Brain (tissue), 1 donor: Measurements from ENCODE around the gene TSC22D1.

DNA sequence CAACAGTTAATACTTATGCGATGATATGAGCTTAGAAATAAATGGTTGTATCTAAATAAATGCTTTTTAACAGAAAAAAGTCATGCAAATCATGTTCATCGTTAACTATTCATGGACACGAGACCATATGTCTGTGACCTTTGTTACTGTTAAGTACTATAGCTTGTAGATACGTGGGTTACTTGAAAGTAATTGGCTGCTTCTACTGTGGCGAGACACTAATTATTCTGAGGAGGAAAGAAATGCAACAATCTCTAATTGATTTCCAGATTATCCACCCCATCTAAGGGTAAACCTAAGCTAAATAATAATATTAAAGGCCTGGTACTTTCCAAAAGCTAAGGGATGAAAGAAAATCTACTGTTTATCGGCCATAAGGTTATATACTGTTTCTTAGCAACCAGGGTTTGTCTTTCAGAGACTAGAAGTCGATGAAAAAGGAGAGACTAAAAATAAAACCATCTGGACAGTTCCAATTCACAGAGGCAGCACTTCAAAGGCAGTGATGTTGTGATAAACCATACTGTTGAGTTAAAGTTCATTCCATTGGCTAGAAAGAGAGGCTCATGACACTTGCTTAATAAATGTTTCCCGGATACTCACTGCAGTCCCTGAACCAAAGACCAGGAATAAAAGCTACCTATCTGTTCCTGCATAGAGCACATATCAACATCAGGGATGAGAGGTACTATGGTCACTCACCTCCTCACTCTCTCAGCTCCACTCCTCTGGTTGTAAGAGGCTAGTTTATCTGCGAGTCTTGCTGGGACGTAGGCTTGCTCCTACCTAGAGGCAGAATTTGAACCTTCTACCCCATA, 1.4 kb downstream of the EPSTI1 start:
- RRBS, result no CpG with 5 or more reads among the region's 10 CpGs

DNA sequence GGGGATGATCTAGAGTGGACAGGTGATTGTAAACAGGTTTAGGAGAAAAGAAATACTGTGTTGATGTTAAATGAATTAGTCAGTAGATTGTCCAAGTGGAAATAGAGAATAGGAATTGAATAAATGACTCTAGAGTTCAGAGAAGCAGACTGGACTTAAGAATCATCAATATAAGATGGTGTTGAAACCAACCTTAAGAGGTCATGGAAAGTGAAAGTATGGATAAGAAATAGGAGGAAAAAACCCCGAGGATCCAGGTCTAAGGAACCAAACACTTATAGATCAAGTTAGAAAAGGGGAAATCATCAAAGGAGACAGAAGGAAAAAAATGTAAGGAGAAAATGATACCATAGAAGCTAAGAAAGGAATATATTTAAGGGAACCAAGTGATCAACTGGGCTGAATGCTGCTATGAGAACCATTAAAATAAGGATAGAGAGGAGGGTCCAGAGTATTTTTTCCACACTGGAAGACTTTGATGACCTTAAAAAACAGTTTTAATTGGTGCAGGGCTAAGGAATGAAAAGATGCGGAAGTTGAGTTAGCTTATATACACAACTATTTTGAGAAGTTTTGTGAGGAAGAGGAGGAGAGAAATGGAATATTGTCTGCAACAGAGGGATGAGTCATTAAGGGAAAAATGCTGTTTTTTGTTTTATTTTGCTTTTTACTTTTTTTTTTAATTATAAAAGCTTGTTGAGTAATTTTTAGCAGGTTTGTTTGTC, 72.1 kb downstream of the DNAJC15 start:
- RRBS, result no CpG with 5 or more reads among the region's 2 CpGs

DNA sequence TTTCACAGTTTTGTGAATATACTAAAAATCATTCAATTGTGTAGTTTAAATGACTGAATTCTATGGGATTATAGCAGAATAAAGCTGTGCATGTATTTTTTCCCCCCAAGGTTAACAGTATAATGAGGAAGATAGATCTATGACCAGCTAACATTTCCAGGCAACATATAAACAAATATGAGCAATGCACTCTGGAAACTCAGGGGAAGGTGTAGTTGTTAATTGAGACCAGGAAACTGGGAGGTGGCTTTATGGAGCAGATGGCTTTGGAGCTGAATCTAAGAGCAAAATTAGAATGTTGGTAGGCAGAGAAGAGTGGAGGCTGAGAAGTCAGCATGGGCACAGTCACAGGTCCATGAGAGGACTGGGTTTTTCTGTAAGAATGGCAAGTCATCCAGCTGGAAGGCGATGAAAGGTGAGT, 41.6 kb downstream of the LACC1 start:
- RRBS, result no CpG with 5 or more reads among the region's 1 CpG

DNA sequence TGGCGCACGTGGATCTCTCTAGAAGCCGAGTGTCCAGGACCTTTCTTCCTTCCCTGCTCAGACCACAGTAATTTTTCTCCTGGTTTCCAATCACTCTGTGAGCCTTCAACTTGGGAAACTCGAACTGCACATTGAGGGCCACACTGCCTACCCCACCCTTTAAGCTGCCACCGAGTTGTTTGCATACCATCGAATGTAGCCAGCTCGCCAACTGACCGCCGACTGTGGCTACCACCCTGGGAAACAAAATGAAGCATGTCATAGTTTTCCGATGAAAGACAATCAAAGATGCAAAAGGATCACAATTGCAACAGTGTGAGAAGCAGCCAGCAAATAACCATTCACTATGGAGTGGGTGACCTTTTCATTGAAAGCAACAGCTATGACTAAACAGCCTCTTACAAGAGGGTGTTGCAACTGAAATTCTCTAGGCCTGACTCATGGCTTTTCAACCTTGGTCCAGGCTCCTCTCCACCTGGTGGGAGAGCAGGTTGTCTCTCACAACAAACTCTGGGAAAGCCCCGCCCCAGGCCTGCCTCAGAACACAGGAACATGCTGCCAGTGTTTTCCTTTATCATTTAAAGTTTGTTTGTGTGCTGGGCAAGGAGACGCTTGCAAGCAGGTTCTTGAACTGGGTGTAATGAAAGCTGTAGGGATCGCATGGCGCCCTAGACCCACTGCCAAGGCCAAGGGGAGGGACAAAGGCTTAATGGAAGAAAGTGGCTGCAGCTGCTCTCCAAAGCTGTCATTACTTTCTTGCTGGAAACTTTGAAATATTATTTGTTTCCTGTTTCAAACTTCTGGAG, 70.9 kb upstream of the SMIM2 start:
- RRBS, result no CpG with 5 or more reads among the region's 14 CpGs

DNA sequence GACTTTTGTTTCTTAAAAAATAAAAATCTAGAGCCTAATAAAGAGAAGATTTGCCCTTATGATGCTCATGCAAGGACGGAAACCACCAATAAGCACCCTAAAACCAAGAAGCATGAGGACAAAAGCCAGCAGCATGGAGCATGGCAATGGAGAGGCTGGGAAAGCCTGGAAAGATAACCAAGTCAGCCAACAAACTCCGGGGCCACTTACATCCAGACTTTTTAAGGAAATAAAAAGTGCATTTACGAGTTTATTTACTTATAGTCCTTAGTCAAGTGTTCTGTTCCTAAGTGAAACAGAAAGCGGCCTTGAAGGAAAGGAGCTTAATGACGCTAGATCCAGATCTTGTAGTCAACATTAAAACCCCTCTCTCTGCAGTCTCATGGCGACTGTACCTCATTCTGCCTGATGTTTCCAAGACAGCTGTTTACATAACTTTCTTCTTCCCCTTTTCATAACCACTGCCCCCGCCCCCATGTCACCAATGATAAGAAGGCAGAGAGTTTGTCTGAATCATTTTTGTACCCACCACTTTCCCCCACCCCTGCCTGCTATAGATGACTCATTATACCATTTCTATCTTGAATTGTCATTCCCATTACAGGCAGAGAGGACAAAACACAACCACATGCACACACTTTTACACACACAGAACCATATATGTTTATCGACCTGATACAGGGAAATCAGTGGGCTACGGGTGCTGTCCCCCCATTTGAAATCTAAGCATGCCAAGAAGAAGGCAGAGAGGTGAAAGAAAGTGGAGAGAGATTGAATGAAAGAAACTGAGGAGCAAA, 97.9 kb upstream of the SMIM2 start:
- RRBS, result no CpG with 5 or more reads among the region's 9 CpGs

GRCh38 chr13:44374001-44374720, 537 bp downstream of the SERP2 start:
- RRBS, result 2% methylated on average over 7 of the region's 39 CpGs

DNA sequence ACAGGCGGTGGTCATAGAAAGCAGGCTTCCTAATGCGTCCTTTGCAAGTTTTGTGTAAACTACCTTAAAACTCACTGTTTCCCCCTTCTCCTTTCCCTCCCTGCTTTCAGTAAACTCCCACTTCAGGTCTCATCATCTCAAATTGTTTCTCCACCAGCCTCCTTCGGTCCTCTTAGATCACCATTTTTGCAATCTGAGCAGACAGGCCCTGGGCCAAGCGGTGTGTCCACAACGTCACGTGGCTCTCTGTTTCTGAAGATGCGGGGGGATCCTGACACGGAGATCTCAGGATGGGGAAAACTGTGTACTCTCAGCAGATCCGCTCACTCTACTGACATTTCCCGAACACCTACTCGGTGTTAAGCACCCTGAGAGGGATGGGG, 38.7 kb downstream of the SERP2 start:
- RRBS, result no CpG with 5 or more reads among the region's 11 CpGs

- RRBS, result 6% methylated on average over 1 of the region's 12 CpGs
Measured at GRCh38 chr13:44434334-44434912, 60.8 kb downstream of the SERP2 start.

DNA sequence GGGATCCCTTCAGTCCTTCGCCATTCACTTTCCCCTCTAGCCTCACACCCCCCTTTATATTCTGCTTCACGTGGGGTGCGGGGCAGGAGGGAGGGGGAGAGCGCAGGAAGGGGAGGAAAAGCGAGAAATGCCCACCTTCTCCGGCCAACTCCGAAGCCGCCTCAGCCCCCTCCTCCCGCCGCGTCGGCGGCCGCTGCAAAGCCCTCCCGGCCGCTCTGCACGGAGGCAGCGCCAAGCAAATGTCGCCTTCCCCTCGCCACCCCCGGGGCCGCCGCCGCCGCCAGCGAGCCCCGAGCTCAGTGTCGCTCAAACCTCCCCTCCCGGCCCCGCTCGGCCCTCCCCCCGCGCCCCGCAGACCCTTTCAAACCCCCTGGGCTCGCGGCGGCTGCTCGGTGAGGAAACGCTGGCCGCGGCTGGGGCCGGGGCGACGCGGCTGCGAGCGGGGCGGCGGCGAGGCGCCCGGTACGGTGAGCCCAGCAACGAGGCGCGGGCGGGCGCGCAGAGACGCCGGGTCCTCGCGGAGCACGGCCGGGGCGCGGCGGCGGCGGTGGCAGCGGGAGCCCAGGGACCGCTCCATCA, at the start of gene TSC22D1:
TSC22D1 (minus strand) TSS at position 31 of the 579 bp plus-strand sequence.
- RRBS, result 1% methylated on average over 53 of the region's 72 CpGs

- RRBS, result no CpG with 5 or more reads among the region's 3 CpGs
Measured at GRCh38 chr13:44692050-44692575, 116.0 kb upstream of the TSC22D1 start.

GRCh38 chr13:44751959-44752612, 176.0 kb upstream of the TSC22D1 start:
- RRBS, result no CpG with 5 or more reads among the region's 7 CpGs

DNA sequence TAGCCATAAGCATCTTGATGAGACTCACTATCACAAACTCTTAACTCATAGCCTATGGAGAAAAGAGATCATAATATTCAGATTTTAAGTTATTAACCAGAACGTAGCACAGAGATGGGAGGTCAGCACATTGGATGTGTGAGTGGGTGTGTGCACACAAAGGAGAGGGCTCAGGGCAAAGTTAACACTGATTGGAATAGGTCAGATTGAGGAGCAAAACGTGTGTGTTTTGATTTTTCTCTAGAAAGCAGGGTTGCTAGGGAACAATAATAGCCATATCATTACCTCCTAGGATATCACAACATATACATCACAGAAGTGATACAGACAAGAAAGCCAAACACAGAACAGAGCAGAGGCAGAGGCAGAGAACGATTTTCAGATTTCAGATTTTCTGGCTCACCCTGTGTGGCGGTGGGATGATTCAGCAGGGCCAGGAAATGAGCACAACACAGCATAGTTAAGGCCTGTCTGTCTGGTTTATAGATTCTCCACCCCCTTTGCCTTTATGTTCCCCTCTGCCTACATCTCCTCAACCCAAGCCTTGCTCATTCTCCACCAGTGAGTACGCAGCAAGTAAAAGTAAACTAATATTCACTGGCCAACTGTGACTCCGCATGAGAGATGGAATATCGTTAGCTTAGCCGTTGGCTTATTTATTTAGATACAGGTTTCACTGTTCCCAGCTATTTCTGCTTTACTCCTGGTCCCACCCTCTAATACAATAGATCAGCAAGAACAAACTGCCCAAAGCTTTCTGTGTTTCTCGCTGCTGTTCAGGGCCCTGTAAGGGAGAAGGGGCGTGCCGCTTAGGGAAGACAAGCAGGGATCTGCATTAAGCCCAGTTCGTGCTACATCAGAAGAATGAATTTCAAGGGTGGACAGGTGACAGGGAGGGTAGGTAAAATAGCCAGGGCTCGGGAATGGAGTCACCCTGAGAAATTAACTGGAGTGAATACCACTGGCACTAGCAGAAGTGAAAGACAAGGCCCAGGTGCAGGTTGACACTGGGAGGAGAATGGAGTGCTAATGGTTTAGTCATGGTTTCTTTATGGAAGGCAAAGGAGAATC, 182.7 kb upstream of the TSC22D1 start:
- RRBS, result no CpG with 5 or more reads among the region's 13 CpGs

DNA sequence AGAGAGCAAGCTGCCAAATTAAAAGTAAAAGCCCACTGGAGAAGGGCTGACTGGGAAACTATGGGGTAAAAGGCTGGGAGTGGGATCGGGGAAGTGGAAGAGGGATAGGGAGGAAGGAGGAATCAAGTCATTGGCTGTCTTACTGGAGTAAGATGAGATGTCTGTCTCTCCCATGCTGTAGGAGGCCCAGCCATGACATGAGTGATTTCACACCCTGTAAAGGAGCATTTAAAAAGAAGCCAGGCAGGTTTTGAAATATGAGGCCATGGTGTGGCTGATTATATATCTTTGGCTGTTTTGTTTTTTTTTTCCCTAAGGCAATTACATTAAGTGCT, 183.4 kb upstream of the TSC22D1 start:
- RRBS, result no CpG with 5 or more reads among the region's 1 CpG

- RRBS, result no CpG with 5 or more reads among the region's 9 CpGs
Measured at GRCh38 chr13:44870418-44871183, 118.7 kb downstream of the NUFIP1 start.

DNA sequence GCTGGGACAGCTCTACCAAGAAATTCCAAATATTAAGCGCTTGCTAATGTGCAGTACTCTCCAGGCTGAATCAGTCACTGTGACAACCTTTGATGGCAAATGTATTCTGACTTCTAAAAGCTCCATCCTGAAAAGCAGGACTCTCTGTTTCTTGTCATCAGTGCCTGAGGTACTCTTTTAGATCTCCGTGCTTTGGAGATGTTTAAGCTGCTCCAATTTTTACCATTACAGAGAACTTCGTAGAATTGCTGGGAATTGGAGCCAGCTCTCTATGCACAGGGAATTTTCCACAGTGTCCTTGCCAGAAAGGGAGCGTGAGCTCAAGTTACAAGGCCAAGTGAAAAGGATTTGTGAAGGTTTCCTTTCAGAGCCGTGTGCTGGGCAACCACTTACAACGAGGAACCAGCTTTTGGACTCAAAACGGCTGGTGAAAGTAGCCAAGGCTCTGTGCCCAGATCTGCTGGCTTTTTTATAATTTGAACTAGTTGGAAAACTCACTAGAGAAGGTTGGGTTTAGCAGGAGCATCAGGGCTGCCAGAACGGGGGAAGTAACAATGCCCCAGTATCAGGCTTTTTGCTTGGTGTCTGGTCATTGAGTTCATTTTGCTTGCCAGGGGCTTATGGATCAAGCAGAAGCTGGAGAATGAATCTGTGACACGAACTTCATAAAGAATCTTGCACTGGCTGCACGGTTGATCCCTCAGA, 82.5 kb downstream of the NUFIP1 start:
- RRBS, result no CpG with 5 or more reads among the region's 10 CpGs

- RRBS, result no CpG with 5 or more reads among the region's 11 CpGs
Measured at GRCh38 chr13:45119605-45120097, 659 bp upstream of the GTF2F2 start.

DNA sequence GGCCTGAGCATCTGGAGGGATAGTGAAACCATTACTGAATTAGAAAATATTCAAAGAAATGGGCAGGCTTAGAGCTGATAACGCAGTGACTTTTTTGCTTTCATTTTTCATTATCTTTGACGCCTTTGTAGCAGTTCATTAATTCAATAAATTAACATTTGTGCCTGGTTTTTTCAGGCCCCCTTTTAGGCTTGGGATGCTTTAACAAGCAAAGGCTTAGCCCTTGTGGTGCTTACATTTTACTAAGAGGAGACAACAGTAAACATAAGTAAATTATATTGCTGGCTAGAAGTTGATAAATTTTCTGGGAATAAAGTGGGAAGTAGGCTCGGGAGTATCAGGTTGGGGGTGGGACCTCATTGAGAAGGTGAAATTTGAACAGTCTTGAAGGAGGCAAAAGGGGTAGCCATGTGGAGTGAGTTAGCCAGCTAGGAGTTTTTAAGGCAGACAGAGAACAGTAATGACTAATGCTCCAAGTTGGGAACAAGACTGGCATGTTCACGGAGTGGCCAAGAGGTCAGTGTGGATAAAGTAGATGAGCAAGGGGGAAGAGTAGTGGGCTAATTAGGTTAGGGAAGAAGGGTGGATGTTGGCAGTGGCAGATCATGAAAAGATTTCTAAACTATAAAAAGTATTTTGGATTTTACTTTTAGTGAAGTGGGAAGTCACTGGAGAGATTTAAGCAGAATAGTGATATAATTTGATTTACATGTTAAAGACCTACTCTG, 36.6 kb downstream of the GTF2F2 start:
- RRBS, result no CpG with 5 or more reads among the region's 4 CpGs

DNA sequence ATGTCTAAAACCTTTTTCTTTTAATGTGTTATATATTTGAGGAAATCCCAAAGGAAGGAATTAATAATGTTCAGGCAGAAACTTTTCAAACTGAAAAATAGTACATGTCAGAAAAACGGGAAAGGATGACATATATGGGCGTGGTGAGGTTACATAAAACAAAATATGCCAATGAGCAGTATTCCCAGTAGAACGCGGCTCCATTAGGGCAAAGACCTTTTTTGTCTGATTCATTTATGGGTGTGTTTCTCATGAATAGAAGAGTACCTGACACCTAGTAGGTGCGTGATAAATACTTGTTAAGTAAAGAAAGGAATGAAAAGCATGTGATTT, 18.9 kb upstream of the KCTD4 start:
- RRBS, result no CpG with 5 or more reads among the region's 5 CpGs

- RRBS, result no CpG with 5 or more reads among the region's 10 CpGs
Measured at GRCh38 chr13:45242934-45243551, 42.2 kb upstream of the KCTD4 start.

GRCh38 chr13:45330907-45331968, 9.7 kb downstream of the TPT1 start:
- RRBS, result no CpG with 5 or more reads among the region's 10 CpGs